Mesenchymal stem cell of Wharton's jelly (primary cell): ENCODE data around the genes NFKBIE and TNFRSF21.

DNA sequence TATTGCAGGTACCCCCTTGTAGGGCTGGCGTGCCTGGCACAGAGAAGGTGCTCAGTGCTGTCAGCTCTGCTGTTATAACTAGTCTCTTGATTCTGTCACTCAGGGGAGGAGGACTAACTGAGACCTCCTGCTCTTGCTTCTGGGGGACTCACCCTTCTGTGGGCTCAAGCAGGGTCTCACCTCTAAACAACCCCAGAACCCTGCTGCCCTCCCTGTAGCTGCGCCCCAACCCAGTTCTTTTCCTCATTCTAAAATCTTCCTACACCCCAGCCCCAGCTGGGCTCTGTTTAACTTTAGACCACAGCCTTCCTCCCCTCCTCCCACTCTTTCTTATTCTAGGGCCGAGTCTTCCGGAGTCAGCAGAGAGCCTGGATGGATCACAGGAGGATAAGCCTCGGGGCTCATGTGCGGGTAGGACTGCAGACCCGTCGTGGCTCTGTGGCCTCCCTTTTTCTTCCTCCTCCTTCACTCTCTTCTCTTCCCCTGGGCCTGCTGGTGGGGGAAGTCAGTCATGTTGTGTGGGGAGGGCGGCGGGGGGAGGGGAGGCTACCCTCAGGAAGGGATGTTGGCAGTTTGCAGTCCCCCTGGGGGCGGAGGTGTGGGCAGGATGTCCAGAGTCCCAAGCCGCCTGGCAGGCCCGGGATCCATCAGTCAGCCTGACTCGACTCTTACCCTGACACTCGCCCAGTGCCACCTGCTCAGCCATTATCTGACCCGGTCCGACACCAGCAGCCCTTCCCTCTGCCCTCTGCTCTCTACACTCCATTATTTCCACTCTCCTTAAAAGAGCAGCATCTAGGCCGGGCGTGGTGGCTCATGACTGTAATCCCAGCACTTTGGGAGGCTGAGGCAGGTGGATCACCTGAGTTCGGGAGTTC is 8.0 kb downstream of the CAPN11 start:
- CAGE, long polyA plus RNA, result no peak

DNA sequence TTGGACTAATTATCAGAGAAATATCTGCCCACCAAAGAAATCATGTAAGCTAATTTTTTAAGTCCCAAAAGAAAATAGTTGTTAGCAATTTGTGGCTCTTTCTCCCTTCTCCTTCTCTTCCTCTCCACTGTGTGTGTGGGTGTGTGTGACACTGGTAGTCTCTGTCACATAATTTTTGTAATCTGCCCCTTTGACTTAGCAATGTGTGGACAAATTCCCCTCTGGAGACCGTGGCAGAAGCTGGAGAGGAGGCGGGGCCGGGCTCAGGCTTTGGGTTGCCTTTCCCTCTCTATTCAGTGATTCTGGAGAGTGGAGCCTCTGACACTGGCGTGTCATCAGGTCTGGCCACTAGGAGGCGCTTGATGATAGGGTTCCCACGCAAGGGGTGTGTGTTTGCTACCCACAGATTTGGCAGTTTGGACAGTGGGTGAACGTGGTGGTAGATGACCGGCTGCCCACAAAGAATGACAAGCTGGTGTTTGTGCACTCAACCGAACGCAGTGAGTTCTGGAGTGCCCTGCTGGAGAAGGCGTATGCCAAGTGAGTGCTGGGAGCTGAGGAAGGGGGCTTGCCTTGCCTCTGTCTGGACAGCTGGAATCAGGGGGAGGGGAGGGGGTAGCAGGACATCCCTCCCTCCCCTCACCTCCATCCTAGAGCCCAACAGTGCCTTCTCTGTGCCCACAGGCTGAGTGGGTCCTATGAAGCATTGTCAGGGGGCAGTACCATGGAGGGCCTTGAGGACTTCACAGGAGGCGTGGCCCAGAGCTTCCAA is 14.1 kb downstream of the CAPN11 start:
- CAGE, long polyA plus RNA, result no peak

DNA sequence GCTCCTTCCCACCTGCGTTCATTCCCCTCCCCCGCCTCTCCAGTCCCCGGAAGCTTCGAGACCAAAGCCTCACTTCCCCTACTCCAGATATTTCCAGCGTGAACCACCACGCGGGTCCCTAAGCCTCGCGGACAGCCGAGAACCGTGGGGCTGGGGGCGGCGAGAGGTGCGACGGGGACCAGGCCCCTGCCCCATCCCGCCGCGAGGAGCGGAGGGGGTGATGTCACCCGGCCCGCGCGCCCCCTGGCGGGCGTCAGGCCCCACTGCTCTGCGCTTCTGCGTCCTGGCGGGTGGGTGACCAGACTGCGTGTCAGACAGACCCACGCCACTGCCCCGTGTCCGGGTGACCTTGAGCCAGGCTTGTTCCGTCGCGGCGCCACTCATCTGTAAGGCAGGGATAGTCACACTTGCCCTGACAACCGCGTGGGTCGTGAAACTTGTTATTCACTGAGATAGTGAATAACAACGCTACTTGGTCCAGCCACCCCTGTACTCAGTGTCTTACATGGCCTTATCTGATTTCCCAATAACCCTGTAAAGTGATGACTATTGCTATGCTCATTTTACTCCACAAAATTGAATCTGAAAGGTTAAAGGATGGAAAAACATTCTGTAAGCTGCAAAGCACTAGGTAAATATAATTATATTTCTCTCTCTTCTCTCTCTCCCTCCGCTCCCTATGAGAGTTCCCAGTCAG is 8.9 kb upstream of the HSP90AB1 start:
- CAGE, long polyA plus RNA, result no peak

- CAGE, long polyA plus RNA, result no peak
Observed at GRCh38 chr6:44254252-44255239, 2.8 kb downstream of the SLC35B2 start.

DNA sequence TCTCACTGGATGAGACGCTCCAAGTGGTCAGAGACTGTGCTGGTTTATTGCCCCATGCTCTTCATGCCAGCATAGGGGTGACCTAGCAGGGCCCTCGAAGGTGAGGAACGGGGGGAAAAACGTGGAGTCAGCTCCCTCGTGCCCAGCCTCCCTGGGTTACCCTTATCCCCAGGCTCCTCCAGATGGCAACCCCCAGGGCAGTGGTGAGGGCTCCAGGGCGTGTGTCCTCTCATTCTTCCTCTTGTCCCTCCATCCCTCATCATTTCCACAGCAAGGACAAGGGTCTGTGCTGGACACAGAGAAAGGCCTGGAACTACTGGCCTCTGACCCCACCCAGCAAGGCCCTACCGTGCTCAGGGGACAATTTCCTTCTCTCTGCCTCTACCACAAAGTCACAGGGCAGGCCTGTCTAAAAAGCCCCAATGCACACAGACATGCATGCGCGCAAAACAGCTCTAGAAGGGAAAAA is 923 bp upstream of the SLC35B2 start:
- CAGE, long polyA plus RNA, result no peak

DNA sequence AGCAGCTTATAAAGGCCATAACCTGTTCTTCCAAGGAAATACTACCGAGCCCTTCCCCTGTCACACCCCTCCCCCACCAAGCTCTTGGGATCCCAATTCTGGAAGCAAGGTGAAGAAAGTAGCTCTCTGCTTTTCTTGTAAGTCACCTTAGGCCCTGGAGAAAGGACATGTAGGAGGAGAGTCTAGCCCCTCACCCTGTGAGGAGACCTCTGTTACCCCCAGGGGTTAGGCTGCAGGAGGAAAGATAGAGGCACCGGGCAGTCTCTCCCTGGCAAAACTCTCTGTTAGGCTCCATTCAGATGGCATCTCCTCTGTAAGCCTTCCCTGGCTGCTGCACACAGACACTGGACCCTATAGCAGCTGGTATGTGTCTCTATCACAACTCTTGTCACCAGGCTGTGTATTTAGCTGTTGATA is 3.4 kb downstream of the NFKBIE start:
- CAGE, long polyA plus RNA, result no peak

DNA sequence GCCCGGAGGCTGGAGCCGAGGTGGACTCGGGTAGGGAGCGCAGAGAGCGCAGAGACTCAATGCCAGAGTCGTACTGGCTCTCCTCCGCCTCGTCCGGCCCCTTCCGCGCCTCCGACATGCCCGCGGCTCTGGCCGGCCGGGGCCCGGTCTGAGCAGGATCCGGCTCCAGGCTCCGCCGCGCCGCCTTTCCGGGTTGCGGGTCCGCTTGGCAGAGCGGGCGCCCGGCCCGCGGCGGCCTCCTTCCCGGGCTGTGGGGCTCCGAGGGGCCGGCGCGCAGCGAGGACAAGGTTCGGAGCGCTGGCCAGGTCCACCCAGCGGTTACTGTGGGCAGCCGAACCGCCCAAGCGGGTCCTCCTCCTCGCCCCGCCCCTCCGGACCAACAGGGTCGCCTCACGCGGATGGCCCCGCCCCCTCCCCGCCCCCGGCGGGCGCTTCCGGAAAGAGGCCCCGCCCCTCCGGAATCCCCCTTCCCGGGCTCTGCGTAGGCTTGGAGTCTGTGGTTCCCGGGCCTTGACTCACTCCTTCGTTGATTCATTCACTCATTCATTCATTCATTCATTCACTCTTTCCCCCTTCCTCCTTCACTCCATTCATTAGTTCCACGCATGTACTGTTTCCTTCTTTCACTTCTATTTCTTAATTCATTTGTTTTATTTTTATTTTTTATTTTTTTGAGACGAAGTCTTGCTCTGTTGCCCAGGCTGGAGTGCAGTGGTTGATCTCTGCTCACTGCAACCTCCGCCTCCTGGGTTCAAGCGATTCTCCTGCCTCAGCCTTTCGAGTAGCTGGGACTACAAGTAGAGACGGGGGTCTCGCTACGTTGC is at the start of gene NFKBIE:
Gene NFKBIE, minus strand, starts transcription at position 323 of the 824 bp plus-strand sequence.
- CAGE, long polyA plus RNA, result start-site peak on the minus strand centred at position 328 of the sequence, 71 bp wide, 114 and 81 reads in 2 replicates

GRCh38 chr6:44799893-44800538 is 412.5 kb downstream of the CDC5L start:
- CAGE, long polyA plus RNA, result no peak

DNA sequence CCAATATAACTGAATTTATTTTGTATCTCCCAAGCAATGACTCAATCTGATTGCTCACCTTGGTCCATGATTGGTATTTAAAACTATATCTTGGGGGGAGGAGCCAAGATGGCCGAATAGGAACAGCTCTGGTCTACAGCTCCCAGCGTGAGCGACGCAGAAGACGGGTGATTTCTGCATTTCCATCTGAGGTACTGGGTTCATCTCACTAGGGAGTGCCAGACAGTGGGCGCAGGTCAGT is 152.2 kb upstream of the RUNX2 start:
- CAGE, long polyA plus RNA, result no peak

DNA sequence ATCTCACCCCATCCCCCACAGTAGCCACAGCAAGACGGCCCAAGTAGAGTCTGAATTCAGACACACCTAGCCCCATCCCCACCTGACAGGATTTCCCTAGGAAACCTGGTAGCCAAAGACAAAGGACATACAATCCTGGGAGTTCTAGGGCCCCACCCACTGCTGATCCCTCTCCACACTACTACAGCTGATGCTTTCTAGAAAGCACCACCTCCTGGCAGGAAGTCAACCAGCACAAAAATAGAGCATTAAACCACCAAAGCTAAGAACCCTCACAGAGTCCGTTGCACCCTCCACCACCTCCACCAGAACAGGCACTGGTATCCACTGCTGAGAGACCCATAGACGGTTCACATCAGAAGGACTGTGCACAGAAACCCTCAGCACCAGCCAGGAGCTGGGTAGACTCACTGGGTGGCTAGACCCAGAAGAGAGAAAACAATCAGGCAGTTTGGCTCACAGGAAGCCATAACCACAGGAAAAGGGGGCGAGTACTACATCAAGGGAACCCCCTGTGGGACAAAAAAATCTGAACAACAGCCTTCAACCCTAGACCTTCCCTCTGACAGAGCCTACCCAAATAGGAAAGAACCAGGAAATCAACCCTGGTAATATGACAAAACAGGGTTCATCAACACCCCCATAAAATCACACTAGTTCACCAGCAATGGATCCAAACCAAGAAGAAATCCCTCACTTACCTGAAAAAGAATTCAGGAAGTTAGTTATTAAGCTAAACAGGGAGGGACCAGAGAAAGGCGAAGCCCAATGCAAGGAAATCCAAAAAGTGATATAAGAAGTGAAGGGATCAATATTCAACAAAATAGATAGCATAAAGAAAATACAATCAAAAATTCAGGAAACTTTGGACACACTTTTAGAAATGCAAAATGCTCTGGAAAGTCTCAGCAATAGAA is 17.6 kb upstream of the RUNX2 start:
- CAGE, long polyA plus RNA, result no peak

- CAGE, long polyA plus RNA, result no peak
Observed at GRCh38 chr6:45426338-45426556, 48.5 kb upstream of the SUPT3H start.

GRCh38 chr6:45436704-45437199 is 59.0 kb upstream of the SUPT3H start:
- CAGE, long polyA plus RNA, result no peak

DNA sequence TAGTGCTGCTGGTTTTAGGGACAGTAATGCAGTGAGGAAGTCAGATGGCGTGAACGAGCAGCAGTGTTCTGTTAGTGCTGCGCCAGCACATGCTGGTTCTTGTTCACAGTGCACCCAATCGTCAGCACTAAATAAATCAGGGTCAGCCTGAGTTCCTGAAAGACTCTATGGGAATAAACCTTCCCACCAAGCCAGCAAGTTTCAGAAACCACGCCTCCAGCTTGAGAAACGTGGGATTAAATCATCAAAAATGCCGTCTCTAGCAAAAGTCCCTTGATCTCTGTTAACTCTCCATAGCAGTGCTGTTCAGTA is 236.0 kb upstream of the SUPT3H start:
- CAGE, long polyA plus RNA, result no peak

GRCh38 chr6:45658777-45659475 is 281.2 kb upstream of the SUPT3H start:
- CAGE, long polyA plus RNA, result no peak

DNA sequence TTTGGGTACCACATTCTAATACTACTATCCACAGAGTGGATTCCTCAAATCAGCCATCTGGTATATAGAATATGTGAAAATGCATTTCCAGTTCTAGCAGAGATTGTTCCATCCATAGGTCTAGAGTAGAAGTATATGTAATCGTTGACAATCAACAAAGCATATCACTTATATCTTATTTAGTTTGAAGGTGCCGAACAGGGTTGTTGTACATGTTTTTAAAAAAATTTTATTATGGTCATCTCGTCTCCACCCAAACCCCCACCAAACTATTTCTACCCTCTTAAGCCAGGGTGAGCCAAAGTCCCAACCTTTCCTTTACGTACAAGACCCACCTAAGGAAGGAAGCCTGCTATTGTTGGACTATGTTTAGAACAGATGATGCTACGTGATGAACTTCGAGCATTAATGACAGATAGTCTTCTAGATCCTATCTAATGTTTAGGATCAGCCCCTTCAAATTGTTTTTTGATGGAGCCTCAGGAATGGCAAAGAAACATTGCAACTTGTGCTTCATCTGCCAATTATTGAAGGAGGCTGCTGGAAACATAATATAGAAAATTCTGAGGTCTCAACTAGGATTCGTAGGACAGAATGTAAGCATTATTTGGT is 44.4 kb downstream of the CLIC5 start:
- CAGE, long polyA plus RNA, result no peak

- CAGE, long polyA plus RNA, result no peak
Observed at GRCh38 chr6:45997700-45998484, 17.8 kb downstream of the CLIC5 start.

DNA sequence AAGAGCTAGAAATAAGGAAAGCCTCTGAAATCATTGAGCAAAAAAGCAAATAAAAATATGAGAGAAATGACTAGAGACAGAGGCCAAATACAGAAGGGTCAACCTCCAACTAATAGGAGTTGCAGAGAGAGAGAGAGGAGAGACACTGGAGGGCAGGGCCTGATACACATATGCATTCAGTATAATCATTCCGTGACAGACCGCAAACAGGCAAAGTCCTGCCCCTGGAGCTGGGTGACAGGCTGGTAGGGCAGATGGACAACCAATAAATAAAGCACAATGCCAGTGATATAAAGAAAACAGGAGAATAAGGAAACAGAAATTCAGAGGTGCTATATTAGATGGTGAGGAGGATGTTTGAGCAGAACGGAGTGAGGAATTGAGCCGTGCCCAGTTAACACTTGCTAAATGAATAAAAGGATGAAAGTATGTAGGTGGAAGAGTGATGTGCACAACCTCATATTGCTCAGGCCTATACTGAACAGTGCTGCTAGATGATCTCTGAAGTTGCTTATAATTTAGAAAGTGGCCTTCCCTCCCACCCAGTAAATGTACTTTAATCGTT is 37.5 kb upstream of the CLIC5 start:
- CAGE, long polyA plus RNA, result no peak

DNA sequence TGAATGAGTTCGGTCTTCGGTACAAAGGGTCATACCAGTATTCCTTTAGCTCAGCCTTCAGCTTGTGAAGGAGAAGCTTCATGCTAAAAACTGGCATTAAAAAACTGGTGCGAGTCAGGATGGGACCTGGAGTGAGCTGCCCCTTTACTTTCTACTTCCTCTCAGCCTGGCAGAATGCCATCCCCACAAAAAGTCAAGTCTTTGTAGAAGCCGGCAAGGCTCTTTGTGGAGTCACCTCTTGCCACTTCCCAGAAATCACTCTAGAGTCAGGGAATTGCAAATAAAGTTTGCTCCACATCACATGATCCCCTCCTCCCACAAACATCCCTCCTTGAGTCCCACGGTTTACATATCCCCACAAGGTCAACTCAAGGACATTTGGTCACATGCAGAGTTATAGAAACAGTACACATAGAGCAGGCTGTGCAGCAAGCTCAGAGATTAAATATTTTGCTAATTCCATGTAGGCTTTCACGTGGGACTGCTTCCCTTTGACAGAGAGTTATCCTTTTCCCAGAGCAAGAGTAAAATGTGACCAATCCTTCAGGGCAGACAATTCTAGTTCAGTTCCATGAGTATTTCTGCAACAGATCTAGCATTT is 34.7 kb upstream of the ADGRF1 start:
- CAGE, long polyA plus RNA, result no peak

GRCh38 chr6:47309043-47310173 is at the start of gene TNFRSF21:
TNFRSF21 (minus strand) TSS chr6:47309905.
- CAGE, long polyA plus RNA, result no peak

- CAGE, long polyA plus RNA, result no peak
Observed at GRCh38 chr6:47476480-47477164, 967 bp upstream of the CD2AP start.